Suprapubic skin (tissue), 4 donors: ENCODE results near the gene IL17F.

DNA sequence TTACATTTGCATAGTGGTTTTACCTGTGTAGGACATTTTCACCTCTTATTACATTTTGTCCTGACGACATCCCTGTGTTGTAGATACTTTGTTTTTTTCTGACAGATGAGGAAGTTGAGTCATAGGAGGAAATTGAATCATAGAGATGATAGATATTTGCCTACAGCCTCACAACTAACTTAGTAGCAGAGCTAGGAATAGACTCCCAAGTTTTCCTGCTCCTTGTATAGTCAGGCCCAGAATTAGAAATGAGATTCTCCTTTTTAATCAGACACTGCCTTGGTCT, 100.5 kb upstream of the SUPT3H start:
- PRO-cap, result no peak
- RAMPAGE, long total RNA, 4 experiments, result no peak in any of the 4 experiments

GRCh38 chr6:45548271-45549126, 170.8 kb upstream of the SUPT3H start:
- PRO-cap, result no peak
- RAMPAGE, long total RNA, 4 experiments, result start-site peak on the plus strand in 1 of 4 experiments, at chr6:45548600-45549073 at its widest, 5 to 7 reads per replicate

GRCh38 chr6:45951527-45952539, 63.8 kb downstream of the CLIC5 start:
- PRO-cap, result no peak
- RAMPAGE, long total RNA, 4 experiments, result no peak in any of the 4 experiments

- PRO-cap, result unidirectional peak, minus-strand start at chr6:46045080
- RAMPAGE, long total RNA, 4 experiments, result no peak in any of the 4 experiments
These were observed 29.2 kb upstream of the CLIC5 start for GRCh38 chr6:46044763-46045425.

- PRO-cap, result no peak
- RAMPAGE, long total RNA, 4 experiments, result no peak in any of the 4 experiments
These were observed 36.8 kb upstream of the CLIC5 start for GRCh38 chr6:46052342-46053033.

GRCh38 chr6:46490308-46490750, 920 bp downstream of the RCAN2 start:
- PRO-cap, result no peak
- RAMPAGE, long total RNA, 4 experiments, result no peak in any of the 4 experiments

- PRO-cap, result no peak
- RAMPAGE, long total RNA, 4 experiments, result no peak in any of the 4 experiments
These were observed 31.1 kb upstream of the ADGRF5 start for GRCh38 chr6:46952865-46953142.

- PRO-cap, result no peak
- RAMPAGE, long total RNA, 4 experiments, result no peak in any of the 4 experiments
These were observed 62.3 kb downstream of the TNFRSF21 start for GRCh38 chr6:47247016-47248108.

GRCh38 chr6:47307673-47308384, 1.9 kb downstream of the TNFRSF21 start:
- PRO-cap, result no peak
- RAMPAGE, long total RNA, 4 experiments, result no peak in any of the 4 experiments

GRCh38 chr6:47308418-47308760, 1.3 kb downstream of the TNFRSF21 start:
- PRO-cap, result no peak
- RAMPAGE, long total RNA, 4 experiments, result no peak in any of the 4 experiments

DNA sequence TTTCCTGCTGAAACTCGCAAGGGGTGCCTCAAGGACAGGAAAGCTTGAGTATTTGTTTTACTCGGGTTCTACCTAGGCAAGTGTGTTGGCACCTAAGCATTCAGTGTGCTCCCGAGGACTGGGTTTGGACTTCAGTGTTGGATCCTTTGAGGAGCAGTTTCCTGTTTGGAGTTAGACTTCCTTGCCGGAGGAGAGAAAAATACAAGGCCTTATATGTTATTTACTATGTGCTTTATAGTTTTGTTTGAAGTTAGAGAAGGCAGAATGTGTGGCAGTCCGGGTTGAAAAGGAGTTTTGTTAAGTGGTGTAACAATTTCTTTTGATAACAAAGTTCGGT, 1.1 kb downstream of the CD2AP start:
- PRO-cap, result no peak
- RAMPAGE, long total RNA, 4 experiments, result no peak in any of the 4 experiments

DNA sequence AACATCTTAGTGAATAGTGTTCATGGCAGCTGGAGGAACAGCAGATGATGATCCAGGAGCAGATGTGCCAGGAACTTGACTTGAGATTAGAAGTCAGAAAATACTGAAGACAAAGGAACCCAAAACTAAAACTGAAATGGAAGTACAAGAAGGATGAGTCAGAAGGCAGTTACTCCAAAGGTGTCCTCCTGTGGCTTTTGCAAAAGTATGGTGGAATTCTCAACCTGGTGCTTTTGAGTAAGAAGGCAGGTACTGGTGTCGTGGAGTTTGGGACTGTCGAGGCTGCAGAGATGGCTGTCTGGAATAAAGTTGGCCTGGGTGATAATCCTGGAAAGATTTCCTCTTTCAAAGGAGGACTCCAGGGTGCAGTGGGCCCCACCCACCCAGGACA, 100.9 kb upstream of the ADGRF4 start:
- PRO-cap, result no peak
- RAMPAGE, long total RNA, 4 experiments, result no peak in any of the 4 experiments

DNA sequence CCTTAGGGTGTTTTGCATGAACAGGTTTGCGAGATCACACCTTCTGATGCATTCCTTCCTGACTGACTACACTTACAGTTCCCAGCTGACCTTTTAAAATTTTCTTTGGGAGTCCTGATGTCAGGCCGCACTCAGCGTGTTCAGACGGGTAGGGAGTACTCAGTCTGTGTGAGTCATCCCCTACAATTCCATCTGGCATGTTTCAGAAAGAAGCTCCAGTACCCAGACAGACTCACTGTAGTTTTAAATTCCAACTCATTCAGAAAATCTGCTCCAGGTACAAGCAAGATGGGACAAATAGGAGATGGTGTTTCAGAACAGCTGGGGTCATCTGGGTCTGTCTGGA, 1.8 kb downstream of the ADGRF4 start:
- PRO-cap, result no peak
- RAMPAGE, long total RNA, 4 experiments, result no peak in any of the 4 experiments

DNA sequence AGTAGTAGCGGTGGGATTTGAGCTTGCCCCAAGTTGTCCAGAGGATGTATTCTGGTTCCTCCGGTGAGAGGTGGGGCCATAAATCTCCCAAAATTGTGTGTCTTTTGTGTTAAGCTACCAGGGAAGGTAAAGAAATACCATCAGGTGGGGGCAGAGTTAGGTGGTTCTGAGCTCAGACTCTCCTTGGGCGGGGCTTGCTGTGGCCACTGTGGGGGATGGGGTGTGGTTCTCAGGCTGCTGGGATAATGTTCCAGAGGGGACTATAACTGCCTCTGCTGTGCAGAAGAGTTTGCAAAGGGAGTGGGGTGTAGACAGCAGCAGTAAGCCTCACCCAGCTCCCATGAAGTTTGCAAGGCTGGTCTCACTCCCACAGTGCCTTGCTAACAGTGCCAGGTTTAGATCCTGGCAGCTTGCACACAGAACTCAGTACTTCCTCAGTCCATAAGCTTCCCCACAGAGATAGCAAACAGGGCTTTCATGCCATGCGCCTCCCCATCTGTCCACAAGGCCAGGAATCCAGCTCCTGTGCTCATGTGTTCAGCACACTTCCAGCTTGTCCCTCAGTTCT, 278.5 kb upstream of the PTCHD4 start:
- PRO-cap, result no peak
- RAMPAGE, long total RNA, 4 experiments, result no peak in any of the 4 experiments

DNA sequence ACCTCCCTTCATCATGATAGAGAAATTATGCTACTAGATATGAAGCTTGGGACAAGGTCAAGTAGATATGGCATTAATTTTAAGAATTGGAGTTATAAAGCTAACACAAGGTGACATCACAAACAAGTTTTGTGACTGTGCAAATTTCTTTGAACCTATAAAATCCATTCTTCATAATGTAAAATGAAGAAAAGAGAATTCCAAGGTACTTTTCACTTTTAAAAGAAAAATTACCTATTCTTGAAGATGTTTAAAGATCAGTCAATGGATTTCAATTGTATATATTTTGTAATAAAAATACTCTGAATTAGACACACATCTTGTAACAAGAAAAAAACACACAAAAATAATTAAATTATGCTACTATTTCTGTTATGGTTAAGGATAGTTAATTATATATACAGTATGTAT, 604.3 kb upstream of the PTCHD4 start:
- PRO-cap, result no peak
- RAMPAGE, long total RNA, 4 experiments, result no peak in any of the 4 experiments

- PRO-cap, result no peak
- RAMPAGE, long total RNA, 4 experiments, result start-site peak on the minus strand in 1 of 4 experiments, at chr6:49444639-49444746 at its widest, 21 reads per replicate
These were observed 18.6 kb downstream of the MMUT start for GRCh38 chr6:49444461-49444767.

DNA sequence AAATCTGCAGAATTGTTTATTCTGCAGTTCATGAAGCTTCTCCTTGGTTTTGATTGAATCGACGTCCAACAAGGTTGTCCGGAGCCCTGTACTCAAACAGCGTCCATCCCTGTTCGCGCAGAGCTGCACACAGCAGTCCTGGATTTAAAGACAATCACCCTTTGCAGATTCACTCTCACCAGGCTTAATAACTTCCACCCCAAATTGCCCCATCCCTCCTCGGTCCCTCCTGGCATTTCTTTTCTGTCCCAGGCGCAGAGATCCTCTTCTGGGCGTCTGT, 1.4 kb upstream of the TFAP2B start:
- PRO-cap, result no peak
- RAMPAGE, long total RNA, 4 experiments, result no peak in any of the 4 experiments

DNA sequence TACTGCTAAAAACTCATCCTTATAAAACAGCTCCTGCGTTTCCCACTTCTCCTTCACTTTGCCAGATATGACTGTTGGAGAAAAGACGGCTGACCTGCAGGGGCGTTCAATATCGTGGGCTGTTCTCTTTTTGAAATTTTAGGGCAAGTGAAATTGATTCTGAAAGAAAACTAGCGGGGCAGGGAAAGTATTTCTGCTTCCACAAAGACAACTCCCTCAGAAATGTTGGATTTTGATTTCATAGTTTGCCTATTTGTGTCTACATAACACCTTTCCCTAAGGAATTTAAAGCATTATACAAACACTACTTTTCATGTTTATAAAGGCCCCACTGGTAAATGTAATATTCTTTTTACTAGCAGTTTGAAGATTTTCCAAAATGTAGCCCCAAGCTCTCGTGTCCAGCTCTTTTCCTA, 206.9 kb downstream of the TFAP2B start:
- PRO-cap, result no peak
- RAMPAGE, long total RNA, 4 experiments, result no peak in any of the 4 experiments

DNA sequence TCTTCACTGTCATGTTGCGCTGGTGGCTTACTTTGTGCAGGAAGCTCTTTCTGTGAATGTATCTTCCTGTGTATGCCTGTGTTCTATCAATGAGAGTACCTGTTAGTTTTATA, at the start of gene IL17F:
TSS of gene IL17F (minus strand) at position 84 of the 113 bp plus-strand sequence.
- PRO-cap, result no peak
- RAMPAGE, long total RNA, 4 experiments, result no peak in any of the 4 experiments

DNA sequence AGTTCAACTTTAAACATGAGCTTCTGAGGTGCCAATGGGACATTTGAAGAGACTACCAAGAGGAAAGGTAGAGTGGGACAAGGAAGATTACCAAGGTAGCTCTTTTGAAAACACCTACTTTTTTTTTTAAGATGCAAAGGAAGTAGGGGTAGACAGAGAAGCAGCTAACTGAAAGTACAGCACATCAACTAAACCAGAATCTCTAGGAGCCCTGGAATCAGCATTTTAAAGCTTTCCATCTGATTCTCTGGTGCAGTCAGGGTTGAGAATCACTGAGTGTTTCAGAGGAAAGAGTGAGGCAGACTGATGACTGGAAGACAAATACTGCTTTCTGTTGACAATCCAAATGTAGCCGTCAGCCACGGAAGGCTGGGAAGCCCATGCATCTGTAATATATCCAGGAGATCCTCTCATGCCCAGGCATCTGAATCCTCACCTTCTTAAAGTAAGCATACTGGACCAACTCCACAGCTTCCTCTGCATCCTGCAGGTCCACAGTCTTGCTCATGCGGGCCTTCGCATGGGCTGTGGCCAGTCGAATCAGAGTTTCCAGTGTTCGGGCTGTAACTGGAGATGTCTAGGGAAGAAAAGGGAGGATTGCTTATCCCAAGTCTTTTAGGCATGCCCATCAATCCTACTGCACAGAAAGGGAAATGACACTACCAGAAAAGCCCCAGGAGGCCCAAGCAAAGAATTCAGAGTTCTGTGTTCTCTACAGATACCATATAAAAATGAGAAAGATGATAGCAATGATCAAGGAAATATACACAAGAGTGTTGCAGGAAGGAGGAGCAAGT, 15.7 kb downstream of the MCM3 start:
- PRO-cap, result no peak
- RAMPAGE, long total RNA, 4 experiments, result no peak in any of the 4 experiments